Helper T cell (primary cell): Measurements from ENCODE around the gene NR2E1.

- PRO-cap, 2 experiments, result peak in 2 of 2 experiments; most common plus-strand start chr6:107957413 (in 2); most common minus-strand start chr6:107957179 (in 1)
These were observed 727 bp downstream of the SEC63 start for GRCh38 chr6:107957108-107957854.

GRCh38 chr6:108165433-108166310, at the start of gene NR2E1:
Gene NR2E1, plus strand, starts transcription at chr6:108166022.
- PRO-cap, 2 experiments, result no peak in any of the 2 experiments

- PRO-cap, 2 experiments, result no peak in any of the 2 experiments
These were observed 17.0 kb downstream of the FOXO3 start for GRCh38 chr6:108577410-108578363.

- PRO-cap, 2 experiments, result no peak in any of the 2 experiments
These were observed 21.5 kb downstream of the FOXO3 start for GRCh38 chr6:108582097-108582733.

DNA sequence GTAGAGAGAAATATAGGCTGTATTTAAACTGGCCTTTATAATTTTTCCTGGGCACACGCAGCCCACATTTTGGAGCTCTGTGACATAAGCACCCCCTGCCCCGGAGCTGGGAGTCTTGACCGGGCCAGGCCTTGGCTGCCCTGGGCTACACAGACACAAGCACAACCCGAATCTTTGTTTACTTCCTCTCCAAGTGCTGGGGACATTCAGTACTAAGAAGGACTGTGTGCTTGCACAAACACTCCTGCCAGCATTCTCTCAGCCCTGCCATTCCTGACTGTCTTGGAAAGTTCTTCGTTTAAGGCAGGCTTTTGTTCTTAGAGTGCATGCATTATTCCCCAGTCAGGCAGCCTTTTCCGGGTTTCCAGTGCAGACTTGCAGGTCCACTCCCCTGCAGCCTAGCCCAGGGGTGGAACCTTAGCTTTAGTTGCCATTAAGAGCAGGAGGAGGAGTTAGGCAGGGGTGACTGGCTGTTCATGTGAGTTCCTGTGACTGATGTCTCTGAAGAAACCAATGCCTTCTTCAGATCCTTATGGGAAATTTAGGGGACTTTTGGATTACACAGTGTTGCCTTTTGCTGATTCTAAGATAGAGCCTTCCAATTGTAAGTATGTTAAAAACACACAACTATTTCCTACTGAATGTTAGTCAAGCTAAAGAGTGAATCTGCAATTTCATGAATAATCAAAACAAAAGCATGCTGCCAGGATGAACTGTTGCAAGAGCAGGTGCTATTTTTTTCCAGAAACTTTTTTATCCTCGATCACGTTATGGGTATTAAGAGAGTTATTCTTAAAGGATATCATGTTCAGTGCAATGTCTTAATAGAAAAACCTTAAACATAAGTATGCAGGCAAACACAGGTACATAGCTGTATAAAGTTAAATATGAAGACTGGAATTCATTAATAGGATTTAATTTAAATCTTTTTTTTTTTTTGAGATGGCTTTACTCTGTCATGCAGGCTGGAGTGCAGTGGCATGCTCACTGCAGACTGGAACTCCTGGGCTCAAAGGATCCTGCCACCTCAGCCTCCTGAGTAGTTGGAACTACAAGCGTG, 28.8 kb downstream of the FOXO3 start:
- PRO-cap, 2 experiments, result no peak in any of the 2 experiments

GRCh38 chr6:108596707-108597168, 36.0 kb downstream of the FOXO3 start:
- PRO-cap, 2 experiments, result no peak in any of the 2 experiments

DNA sequence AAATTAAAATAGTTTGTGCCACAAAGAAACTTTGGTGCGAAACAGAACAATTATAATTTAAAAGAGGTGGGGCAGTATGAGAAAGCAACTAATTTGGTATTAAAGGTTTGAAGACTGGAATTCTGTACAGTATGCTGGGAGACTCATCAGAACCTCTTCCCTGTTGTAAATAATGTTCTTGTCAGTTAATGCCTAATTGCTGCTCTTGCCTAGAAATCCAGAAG, 45.2 kb downstream of the FOXO3 start:
- PRO-cap, 2 experiments, result no peak in any of the 2 experiments

GRCh38 chr6:108735333-108735847, 112.8 kb upstream of the ARMC2 start:
- PRO-cap, 2 experiments, result no peak in any of the 2 experiments

- PRO-cap, 2 experiments, result no peak in any of the 2 experiments
These were observed 8.9 kb upstream of the ARMC2 start for GRCh38 chr6:108839281-108839703.

GRCh38 chr6:108841514-108842003, 6.7 kb upstream of the ARMC2 start:
- PRO-cap, 2 experiments, result no peak in any of the 2 experiments

DNA sequence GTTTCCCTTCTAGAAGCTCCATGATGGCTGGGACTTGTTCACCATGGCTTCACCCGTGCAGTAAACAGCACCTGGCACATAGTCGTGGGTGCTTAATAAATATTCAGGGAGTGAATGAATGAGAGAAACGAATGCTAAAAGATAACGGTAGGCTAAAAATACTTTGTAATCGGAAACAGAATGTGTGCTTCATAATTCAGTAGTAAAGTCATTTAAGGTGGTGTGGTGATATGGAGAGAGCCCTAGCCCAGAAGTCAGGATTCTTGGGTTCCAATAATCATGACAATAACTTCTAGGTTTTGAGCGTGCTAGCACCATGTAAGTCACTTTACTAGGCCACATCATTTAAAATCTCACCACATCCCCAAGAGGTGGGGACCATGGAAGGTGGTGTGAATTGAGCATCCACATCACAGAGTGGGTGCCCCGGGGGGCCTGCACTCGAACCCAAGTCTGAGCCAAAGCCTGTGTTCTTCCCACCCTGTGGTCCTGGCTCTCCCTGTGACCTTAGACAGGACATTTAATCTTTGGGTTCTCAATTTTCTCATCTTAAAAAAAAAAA, 26.1 kb downstream of the ARMC2 start:
- PRO-cap, 2 experiments, result peak in 1 of 2 experiments; most common plus-strand start position 359 of the sequence (in 1)

- PRO-cap, 2 experiments, result no peak in any of the 2 experiments
These were observed 97.4 kb downstream of the ARMC2 start for GRCh38 chr6:108945382-108946358.

GRCh38 chr6:109023034-109023954, 71.4 kb downstream of the SESN1 start:
- PRO-cap, 2 experiments, result no peak in any of the 2 experiments

- PRO-cap, 2 experiments, result no peak in any of the 2 experiments
These were observed 142.5 kb downstream of the CD164 start for GRCh38 chr6:109239630-109240258.

GRCh38 chr6:109300031-109300740, 82.1 kb downstream of the CD164 start:
- PRO-cap, 2 experiments, result no peak in any of the 2 experiments

DNA sequence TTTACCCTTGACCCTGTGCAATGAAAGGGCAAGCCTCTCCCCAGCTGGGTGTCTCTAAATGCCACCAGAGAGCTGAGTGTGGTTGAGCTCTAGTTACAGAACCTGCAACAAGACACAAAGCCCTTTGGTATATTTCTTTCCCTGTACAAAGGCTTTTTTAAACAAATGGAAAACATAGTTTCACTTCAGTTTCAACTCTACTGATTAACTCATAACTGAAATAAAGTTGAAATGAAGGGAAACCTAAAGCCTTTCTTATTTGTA, 65.2 kb downstream of the CD164 start:
- PRO-cap, 2 experiments, result no peak in any of the 2 experiments

GRCh38 chr6:109318069-109318986, 63.9 kb downstream of the CD164 start:
- PRO-cap, 2 experiments, result no peak in any of the 2 experiments

GRCh38 chr6:109336161-109336755, 46.0 kb downstream of the CD164 start:
- PRO-cap, 2 experiments, result no peak in any of the 2 experiments

DNA sequence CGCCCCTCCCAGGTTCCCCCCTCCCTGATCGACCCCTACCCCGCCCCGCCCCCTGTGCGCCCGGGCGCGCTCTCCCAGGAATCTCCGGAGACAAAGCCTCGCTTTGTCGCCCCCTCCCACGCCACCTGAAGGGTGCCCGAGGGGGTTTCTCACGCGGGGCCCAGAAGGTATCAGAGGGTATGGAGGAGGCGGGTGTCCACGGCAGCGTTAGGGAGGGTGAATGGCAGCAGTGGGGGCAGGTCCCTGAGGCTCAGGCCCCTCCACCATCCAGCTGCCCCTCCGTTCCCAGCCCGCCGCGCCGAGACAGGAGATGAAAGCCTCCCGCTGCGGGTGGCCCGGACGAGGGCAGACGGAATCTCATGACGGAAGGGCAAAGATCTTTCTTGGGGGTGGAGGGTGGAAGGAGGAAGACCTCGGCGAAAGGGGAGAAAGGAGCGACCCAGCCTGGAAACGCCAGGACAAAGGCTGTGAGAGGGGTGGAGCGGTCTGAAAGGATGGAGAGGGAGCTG, 510 bp downstream of the MICAL1 start:
- PRO-cap, 2 experiments, result peak in 2 of 2 experiments; most common plus-strand start position 383 of the sequence (in 2); most common minus-strand start position 305 of the sequence (in 1)

GRCh38 chr6:109472681-109473243, 10.3 kb downstream of the ZBTB24 start:
- PRO-cap, 2 experiments, result no peak in any of the 2 experiments